ENCODE measurements around the gene GAA.

DNA sequence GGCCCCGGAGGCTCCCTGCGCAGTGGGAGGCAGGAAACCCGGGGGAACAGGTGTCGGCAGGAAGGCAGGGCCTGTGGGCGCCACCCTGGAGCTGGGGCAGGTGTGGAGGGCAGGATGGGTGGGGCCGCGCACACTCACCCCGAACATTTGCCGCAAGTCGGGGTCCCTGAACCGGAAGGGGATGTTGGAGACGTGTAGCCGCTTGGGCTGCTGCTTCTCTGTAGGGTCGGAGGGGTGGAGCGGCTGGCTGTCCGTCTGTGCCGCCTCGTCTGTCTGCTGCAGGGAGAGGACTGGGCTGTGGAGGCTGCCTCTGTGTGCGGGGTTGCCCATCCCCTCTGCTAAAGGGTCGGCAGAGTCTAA, 31.9 kb downstream of the ENGASE start:
- RRBS = no CpG with 5 or more reads among the region's 20 CpGs

- RRBS = no CpG with 5 or more reads among the region's 4 CpGs
Observed at GRCh38 chr17:79579999-79580368, 30.9 kb downstream of the RBFOX3 start.

- RRBS = no CpG with 5 or more reads among the region's 50 CpGs
Observed at GRCh38 chr17:79610193-79610632, 638 bp downstream of the RBFOX3 start.

DNA sequence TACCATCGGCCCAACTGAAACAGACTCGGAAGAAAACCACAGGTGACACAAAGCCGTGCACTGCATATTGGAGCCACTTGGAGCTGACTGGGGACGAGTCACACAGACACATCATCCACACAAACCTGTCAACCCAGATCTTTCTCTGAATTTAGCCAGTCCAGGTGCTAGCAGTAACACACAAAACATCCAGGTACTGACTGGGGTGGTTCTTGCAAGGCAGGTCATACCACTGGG, 14.8 kb downstream of the ENPP7 start:
- RRBS = no CpG with 5 or more reads among the region's 4 CpGs

GRCh38 chr17:79800806-79801773, 4.2 kb upstream of the CBX8 start:
- RRBS = 86% methylated on average over 44 of the region's 69 CpGs

GRCh38 chr17:79829116-79829315, 10.2 kb downstream of the CBX4 start:
- RRBS = no CpG with 5 or more reads among the region's 1 CpG

- RRBS = 3% methylated on average over 4 of the region's 27 CpGs
Observed at GRCh38 chr17:79837223-79837883, 1.9 kb downstream of the CBX4 start.

DNA sequence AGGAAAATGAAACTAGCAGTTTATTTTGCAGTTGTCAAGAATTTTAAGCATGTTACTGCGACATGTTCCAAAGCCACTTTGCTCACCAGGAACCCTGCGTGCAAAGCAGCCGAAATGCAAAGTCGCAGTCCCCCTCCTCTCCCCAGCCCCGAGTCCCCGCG, 1.2 kb downstream of the CBX4 start:
- RRBS = no CpG with 5 or more reads among the region's 7 CpGs

DNA sequence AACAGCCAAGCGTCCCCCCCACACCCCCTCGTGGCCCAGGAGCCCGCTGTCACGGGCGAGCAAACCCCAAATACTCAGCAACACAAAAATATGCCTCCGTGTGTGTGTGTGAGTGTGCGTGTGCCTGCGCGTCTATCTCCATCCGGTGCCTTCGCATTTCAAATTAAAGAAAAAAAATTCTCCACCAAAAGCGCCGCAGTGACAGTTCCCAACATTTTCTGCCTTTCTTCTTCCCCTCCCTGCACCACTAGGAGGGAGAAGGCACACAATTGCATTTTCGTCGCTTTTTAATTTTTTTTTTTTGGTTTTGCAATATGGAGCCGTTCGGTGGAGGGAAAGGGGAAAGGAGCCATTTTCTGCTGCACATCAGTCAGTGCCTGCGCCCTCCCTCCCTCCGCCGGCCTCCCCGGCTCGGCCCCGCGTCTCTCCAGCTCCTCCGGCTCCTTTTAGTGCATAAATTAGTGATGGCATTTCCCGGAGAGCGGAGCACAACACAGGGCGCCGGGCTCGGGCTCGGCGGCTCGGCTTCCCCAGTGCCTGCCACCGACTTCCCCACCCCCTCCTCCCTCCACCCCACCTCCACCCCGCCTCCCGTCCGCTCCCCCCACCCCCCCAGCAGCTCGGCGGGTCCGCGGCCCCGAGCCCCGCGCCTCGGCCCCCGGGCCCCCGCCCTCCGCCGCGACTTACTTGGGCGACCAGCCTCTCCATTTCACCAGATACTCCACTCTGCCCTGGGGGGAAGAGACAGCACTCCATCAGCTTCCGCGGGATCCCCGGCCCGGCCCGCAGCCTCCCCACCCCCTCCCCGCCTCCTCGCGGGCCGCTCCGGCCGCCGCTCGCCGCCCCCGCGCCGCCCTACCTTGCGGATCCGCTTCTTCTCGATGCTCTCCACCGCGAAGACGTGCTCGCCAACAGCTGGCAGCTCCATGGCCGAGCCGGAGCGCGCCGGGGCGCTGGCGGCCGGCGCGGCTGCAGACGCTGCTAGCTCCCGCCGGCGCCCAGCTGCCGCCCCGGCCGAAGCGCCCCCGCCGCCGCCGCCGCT, 595 bp downstream of the CBX4 start:
- RRBS = 1% methylated on average over 26 of the region's 98 CpGs

DNA sequence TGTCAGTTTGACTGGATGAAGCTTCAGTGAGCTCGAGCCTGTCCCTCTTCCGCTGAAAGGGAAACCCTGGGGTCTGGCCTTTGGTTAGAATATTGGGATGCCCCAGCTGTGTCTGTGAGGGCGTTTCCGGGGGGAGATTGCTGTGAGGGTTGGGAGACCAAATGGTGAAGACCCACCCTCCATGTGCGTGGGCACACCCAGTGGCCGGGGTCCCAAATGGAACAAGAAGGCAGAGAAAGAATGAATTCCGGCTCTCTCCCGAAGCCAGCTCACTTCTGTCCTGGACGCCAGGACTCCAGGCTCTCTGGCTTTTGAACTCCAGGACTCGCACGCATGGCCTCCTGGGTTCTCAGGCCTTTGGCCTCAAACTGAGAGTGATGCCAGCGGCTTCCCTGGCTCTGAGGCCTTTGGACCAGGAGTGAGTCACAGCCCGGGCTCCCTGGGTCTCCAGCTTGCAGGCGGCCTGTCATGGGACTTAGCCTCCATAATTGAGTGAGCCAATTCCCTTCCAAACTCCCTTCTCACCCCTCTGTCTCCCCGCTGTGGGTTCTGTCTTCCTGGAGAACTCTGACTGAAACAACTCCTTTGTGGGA, 49.6 kb upstream of the CBX4 start:
- RRBS = 94% methylated on average over 3 of the region's 15 CpGs

- RRBS = no CpG with 5 or more reads among the region's 20 CpGs
Observed at GRCh38 chr17:79915995-79916566, 76.8 kb upstream of the CBX4 start.

GRCh38 chr17:79951843-79952406, 83.7 kb downstream of the TBC1D16 start:
- RRBS = 17% methylated on average over 9 of the region's 22 CpGs

GRCh38 chr17:79977882-79978466, 57.7 kb downstream of the TBC1D16 start:
- RRBS = 86% methylated on average over 9 of the region's 32 CpGs

DNA sequence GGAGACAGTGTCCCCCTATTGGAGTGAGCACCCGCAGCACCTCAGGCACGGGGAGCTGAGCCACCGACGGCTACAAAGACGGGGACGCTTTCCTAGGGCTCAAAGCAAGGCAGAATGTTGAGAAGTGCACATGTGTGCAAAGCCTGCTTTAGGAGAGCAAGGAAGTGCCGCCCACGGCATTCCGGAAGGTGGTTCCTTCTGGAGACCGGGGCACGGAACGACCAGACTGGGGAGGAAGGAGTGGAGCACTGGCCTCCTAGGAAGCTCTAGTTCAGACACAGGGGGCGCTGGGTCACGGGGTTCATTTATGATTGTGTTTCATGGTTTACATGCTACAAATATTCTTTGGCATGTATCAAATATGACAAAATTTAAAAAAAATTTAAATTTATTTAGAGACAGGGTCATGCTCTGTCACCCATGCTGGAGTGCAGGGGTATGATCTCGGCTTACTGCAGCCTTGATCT, 52.1 kb downstream of the TBC1D16 start:
- RRBS = no CpG with 5 or more reads among the region's 15 CpGs

DNA sequence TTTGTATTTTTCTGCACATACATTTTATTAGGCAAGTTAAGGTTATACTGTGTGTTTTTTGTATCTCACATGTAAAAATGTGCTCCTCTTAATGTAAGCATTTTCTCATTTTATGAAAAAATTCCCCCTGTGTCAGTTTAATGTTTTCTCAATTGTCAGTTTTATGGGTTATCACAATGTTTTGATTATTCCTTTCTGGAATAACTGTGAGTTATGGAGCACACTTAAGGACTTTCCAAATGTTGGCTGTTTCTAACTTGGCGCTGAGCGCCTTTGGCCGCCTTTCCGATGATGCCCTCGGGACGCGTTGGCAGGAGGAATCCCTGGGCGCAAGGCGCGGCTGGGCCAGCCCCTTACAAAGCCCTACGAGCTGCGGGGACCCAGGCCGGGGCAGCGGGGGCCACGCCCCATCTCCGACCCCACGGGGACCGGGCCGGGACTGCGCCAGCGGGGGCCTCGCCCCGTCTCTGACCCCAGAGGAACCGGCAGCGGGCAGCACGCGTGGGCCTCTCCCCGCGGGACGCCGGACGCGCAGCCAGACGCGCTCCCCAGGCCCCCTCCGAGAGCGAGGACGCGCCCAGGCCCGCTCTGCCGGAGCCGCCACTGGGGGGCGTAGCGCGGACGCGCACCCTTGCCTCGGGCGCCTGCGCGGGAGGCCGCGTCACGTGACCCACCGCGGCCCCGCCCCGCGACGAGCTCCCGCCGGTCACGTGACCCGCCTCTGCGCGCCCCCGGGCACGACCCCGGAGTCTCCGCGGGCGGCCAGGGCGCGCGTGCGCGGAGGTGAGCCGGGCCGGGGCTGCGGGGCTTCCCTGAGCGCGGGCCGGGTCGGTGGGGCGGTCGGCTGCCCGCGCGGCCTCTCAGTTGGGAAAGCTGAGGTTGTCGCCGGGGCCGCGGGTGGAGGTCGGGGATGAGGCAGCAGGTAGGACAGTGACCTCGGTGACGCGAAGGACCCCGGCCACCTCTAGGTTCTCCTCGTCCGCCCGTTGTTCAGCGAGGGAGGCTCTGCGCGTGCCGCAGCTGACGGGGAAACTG, at the start of gene GAA:
TSS of gene GAA (plus strand) at position 739 of the 1,035 bp plus-strand sequence.
- RRBS = 1% methylated on average over 61 of the region's 106 CpGs

DNA sequence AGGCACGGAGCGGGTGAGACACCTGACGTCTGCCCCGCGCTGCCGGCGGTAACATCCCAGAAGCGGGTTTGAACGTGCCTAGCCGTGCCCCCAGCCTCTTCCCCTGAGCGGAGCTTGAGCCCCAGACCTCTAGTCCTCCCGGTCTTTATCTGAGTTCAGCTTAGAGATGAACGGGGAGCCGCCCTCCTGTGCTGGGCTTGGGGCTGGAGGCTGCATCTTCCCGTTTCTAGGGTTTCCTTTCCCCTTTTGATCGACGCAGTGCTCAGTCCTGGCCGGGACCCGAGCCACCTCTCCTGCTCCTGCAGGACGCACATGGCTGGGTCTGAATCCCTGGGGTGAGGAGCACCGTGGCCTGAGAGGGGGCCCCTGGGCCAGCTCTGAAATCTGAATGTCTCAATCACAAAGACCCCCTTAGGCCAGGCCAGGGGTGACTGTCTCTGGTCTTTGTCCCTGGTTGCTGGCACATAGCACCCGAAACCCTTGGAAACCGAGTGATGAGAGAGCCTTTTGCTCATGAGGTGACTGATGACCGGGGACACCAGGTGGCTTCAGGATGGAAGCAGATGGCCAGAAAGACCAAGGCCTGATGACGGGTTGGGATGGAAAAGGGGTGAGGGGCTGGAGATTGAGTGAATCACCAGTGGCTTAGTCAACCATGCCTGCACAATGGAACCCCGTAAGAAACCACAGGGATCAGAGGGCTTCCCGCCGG, 653 bp downstream of the GAA start:
- RRBS = 1% methylated on average over 6 of the region's 28 CpGs

GRCh38 chr17:80135933-80136422, 10.9 kb downstream of the EIF4A3 start:
- RRBS = no CpG with 5 or more reads among the region's 11 CpGs

- RRBS = 3% methylated on average over 1 of the region's 15 CpGs
Observed at GRCh38 chr17:80147715-80147934, 697 bp upstream of the EIF4A3 start.

GRCh38 chr17:80223584-80224601, 3.7 kb downstream of the SLC26A11 start:
- RRBS = no CpG with 5 or more reads among the region's 17 CpGs

DNA sequence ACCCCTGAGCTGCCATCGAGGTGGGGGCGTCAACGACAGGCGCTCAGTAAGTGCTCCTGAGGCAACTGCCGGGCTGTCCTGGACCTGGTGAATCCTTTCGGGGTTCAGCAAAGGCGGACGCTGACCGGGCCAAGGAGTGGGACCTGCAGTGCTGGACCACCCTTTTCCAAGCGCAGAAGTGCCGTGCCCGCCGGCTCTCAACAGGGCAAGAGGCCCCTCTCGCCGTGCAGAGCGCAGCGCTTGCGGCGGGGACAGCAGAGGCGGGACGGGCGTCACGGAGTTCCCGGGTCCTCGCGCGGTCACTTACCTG, 390 bp upstream of the ENDOV start:
- RRBS = 3% methylated on average over 19 of the region's 27 CpGs